Occipital lobe (tissue), 2 donors: ENCODE measurements around a stretch of chr1.

DNA sequence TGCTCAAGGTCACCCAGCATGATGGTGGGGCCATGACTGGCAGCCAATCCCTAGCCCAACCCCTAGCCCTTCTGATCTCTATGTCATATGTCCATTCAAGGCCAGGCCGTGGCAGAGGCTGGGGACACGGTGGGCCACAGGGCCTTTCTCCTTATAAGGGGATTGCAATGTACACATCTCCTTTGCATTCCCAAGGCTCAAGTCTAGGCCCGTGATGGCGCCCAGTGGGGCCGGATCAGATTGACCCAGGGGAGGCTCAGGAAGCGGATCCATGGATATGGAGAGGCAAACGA, 2.3 kb downstream of the MYOM3 start:
- RAMPAGE, long total RNA, result no peak

DNA sequence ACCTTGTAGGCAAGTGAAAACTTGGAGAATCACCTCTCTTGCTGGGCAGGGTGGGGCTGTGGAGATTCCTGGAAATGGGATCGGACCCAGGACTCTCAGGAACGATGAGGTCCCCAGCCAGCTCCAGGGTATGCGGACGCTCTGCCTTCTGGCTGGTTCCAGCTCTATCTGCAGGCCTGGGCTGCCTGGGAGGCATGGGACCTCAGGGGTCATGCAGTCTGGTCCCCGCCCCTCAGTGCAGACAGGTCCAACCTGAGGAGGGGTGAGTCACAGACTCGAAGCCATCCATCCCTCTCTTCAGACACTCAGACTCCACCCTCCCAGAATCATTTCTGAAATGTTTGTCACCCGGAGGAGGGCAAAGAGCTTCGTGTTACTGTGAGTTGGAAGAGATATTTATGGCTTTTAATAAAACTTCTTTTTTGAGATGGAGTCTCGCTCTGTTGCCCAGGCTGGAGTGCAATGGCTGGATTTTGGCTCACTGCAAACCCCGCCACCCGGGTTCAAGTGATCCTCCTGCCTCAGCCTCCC, 5.8 kb upstream of the MYOM3 start:
- RAMPAGE, long total RNA, result no peak

GRCh38 chr1:24387636-24388105, 25.9 kb downstream of the STPG1 start:
- RAMPAGE, long total RNA, result no peak

GRCh38 chr1:24392849-24393331, 20.7 kb downstream of the STPG1 start:
- RAMPAGE, long total RNA, result no peak

- RAMPAGE, long total RNA, result no peak
These were observed 39.2 kb downstream of the NIPAL3 start for GRCh38 chr1:24454868-24455206.

- RAMPAGE, long total RNA, result no peak
These were observed 5.6 kb downstream of the RCAN3 start for GRCh38 chr1:24508250-24508720.

DNA sequence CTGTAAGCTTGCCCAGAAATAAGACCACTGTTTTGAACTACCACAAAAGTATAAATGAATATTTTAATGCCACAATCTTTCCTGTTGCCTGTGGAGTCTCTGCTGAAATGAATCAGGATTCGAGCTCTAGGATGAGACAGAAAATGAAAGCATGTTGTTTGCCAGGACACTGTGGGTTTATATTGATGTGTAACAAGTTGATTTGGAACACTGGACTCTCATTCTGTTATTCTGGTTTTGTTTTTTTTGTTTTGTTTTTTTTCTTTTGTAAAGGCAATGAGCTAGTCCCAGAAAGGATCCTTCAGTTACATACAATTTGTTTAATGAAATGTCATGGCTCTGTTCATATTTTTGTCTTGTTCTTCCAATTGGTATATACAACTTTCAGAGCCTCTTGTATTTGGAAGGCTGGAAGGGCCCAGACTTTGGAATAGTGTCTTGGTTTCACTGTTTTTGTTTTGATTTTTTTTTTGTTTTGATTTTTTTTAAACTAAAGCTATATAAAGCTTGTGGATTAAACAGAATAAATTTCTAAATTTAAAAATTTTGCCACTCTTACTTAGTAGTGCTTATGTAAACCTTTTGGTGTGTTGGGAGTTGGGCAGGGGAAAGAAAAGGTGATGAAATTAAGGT, 29.7 kb downstream of the SRRM1 start:
- RAMPAGE, long total RNA, result no peak

GRCh38 chr1:24770152-24770587, 24.9 kb downstream of the CLIC4 start:
- RAMPAGE, long total RNA, result no peak

DNA sequence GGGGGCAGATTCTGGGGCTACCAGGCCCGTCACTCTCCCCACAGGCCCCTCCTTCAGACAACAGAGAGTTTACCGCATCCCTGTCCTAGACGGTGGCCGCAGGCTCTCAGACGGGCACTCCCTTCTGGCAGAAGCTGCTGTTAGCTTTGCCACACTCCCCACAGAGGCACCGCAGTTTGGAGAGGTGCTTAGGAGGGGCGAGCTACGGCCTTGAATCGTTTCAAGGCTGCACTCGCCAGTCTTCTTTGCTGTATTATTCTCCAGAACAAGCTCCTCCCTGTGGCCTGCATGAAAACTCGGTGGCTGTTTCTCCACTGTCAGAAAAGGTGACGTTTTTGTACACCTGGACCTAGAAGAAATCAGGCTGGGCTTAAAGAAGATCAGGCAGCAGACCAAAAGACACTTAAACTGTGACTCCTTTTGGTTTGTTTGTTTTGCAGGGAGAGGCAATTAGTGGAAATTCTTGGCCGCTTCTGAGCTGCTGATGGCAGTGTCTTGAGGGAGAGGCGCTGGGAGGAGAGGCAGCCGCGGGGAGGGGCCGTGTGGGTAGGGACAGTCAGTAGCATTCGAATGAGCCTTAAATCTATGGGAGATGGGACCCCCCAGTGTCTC, 67.8 kb downstream of the RUNX3 start:
- RAMPAGE, long total RNA, result no peak

DNA sequence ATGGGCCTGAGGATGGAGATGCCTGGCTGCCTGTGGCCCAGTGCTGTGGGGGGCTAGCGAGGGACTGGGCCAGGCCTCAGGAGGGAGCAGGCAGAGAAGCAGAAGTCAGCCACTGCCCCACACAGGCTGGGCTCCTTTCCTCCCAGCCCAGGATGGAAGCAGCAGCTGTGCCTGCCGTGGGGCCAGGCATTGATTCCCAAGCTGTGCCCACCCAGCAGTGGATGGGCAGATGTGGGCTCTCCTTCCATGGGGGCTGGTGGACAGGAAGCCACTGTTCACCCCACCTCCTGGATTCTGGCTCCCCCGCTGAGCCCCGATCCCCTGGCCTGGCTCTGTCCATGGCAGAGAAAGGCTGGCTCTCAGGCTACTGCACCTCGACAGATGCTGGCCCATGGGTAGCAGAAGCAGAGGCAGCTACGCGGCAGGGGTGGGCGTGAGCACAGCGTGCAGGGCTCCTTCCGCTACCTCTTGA, 24.6 kb downstream of the RUNX3 start:
- RAMPAGE, long total RNA, result no peak

- RAMPAGE, long total RNA, result no peak
These were observed 19.4 kb downstream of the RUNX3 start for GRCh38 chr1:24910496-24911273.

- RAMPAGE, long total RNA, result no peak
These were observed 17.5 kb downstream of the RUNX3 start for GRCh38 chr1:24912150-24913338.

DNA sequence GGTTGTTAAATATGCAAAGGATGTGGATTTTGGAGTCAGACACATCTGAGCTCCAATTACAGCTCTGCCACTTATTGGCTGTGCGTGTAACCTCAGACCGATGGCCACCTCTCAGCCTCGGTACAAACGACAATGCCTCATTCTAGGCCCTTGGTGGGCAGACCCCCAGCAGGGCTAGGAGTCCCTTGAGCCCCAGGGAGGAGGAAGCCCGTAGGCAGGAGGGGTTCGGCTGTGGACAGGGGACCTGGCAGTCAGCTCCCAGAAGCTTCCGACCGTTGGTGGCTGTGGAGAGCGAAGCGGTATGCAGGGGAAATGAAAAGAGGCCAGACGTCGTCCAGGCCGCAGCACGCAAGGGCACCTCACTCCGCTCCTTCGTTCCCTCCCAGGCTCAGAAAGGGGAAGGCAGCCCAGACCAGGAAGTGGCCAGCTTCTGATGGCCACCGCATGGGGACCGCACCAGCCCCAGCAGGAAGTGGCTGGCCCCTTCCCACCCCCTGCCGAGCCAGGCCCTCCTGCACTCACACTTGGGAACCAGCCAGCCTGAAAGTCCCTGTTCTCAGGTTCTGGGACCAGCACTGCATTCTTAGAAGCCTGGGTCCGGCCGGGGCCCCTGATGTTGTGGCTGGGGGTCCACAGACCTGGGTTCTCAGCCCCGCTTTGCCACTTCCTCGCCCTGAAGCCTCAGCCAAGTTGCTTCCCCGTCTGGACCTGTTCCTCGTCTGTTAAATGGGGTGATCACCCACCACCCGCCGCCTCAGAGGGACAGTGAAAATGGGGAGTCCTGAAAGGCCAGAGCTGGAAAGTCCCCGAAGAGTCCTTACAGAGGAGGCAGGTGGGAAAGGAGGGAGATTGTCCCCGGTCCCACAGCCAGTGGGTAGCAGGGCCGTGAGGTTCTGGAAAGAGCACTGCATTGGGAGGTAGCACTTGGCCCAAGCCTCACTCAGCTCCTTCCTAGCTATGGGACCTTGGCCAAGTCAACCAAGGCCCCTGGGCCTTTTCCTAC, 103.9 kb upstream of the RUNX3 start:
- RAMPAGE, long total RNA, result no peak

GRCh38 chr1:25034726-25035245, 104.7 kb upstream of the RUNX3 start:
- RAMPAGE, long total RNA, result no peak

DNA sequence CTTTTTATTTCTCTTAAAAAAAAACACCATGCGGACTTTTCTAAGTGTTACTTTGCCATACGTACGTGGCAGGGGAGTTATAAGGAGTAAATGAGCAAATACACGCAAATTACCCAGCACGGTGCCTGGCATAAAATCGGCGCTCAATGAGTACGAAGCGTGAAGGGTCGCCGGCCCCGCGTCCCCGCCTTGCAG, 973 bp upstream of the MACO1 start:
- RAMPAGE, long total RNA, result no peak

- RAMPAGE, long total RNA, result no peak
These were observed 873 bp downstream of the MACO1 start for GRCh38 chr1:25431652-25431887.

DNA sequence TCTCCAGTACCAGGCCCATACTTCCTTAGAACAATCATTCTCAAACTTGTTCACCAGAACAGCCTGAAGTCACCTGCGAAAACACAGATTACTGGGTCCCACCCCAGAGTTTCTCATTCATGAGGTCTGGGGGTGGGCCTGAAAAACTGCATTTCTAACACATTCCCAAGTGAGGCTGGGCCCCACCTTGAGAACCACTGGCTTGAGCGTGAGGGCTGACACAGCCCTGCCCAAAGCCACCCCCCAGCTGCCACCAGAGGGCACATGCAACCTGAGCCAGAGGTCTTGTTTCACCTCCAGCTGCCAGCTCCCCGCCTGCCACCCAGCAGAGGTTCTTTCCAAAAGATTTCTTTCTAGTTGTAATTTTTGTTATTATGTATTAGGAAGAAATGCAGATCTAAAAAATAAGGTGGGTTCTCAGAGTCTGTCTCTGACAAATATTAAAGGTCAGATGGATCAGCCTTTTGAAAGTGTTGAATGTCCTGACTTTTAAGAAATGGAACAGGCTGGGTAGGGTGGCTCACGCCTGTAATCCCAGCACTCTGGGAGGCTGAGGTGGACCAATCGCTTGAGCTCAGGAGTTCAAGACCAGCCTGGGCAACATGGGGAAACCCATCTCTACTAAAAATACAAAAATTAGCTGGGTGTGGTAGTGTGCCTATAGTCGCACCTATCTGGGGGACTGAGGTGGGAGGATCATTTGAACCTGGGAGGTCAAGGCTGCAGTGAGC, 39.5 kb upstream of the LDLRAP1 start:
- RAMPAGE, long total RNA, result no peak

GRCh38 chr1:25681854-25682643, 65.5 kb downstream of the MAN1C1 start:
- RAMPAGE, long total RNA, result no peak

DNA sequence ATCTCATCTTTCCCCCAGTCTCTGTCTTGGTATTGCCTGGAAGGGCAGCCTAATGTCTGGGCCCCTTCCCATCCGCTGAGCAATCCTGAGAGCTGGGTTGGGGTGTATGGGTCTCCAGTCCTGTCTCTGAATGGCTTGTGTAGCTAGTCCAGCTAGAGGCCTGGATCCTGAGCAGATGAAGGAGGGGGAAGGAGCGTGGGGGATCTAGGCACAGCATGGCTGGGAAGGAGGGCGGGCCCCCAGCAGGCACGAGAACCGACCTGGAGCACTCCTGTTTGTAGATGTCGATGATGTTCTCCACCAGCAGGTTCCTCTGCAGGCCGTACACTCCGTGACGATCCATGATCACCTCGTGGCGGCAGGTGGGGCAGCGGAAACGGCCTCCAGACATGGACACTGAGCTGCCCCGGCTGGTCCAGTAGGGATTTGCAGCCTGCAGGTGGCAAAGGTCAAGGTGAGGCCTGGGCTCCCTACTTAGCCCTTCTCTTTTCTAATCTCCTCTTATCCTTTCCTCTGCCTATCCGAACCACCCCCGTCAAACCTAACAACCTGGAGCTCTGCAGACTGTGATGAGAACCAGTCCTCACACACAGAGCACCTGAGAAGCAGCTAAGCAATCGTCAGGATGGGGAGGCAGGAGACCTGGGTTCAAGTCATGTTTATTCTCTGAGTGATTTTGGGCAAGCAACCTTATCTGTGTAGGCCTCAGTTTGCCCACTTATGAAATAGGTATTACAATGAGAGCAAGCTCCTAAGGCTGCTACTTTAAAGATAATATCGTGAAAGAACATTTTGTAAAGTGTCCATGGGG, 1.2 kb downstream of the TRIM63 start:
- RAMPAGE, long total RNA, result no peak

GRCh38 chr1:26154632-26155285, 4.1 kb upstream of the FAM110D start:
- RAMPAGE, long total RNA, result no peak